SJSA1 (cell line): ENCODE measurements around the gene KLHL40.

DNA sequence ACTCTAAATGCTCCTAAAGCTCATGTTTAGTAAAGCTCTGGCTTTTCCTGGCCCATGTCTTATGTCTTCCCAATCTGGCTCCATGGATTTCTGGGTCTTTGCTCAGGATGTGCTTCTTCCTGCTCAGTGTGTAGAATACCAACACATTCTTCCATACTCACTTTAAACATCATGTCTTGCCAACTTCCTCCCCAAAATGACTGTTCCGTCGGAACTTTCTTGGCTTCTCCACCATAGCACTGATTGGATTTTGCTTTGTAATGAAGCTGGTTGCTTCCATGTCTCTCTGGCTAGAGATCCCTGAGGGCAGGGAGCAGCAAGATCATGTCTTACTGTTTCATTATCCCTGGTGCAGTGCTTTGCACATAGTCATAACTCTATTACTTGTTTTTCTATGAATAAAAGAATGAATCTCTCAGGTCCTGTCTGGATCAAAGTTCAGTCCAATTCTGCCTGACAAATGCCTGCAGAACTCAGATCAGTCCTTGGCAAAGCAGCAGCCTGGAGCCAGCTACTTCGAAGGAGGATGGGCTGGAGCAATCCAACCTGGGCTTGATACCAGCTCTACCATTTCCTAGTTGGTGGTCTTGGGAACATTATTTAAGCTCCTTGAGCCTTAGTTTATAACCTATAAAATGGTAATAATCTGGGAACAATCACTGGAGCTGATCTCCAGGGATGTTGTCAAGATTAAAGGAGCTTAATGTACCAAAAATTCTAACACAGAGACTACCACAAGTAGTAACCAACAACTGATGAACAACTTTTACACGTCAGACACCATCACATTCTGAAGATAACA, 194.2 kb downstream of the CTNNB1 start:
- RAMPAGE, long total RNA: no peak

- RAMPAGE, long total RNA: no peak
Observed at GRCh38 chr3:41563390-41564042, 364.2 kb downstream of the CTNNB1 start.

GRCh38 chr3:41574977-41575312, 375.6 kb downstream of the CTNNB1 start:
- RAMPAGE, long total RNA: no peak

DNA sequence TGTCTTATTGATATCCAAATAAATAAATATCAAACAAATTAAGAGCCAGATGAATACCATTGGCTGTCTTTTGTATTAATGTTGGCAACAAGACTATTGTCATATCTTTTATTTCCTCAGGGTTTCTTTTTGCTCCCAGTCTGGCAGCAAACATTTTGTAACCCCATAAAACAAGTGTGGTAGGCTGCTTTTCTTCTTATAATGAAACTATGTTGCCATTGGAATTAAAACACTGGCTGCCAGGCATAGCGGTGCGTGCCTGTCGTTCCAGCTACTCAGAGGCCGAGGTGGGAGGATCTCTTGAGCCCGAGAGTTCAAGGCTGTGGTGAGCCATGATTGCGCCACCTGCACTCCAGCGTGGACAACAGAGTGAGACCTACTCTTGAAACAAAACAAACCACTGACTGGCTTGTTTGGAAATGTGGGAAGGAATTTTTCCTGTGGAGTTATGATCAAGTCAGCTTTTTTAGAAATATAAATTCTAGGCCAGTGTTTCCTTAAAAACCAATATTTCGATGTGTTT, 58.6 kb upstream of the TRAK1 start:
- RAMPAGE, long total RNA: no peak

GRCh38 chr3:42033062-42033382, 58.1 kb upstream of the TRAK1 start:
- RAMPAGE, long total RNA: no peak

DNA sequence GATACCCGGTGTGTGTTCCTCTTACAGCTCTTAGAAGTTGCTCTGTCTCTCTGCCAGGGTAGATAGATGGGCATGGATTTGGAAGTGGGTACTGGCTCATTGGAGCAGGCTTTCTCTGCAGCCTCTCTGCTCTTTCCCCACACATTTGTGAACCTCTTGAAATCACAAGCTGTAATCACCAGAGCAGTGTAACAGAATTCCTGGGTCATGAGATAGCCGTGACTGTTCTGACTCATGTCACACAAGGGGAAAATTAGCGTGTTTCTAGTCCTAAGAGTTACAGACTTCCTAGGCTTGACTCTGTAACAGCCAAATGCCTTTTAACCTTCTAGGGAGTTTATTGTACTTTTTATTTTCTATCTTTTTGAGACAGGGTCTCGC, 54.8 kb upstream of the TRAK1 start:
- RAMPAGE, long total RNA: no peak

- RAMPAGE, long total RNA: no peak
Observed at GRCh38 chr3:42043560-42043964, 47.6 kb upstream of the TRAK1 start.

DNA sequence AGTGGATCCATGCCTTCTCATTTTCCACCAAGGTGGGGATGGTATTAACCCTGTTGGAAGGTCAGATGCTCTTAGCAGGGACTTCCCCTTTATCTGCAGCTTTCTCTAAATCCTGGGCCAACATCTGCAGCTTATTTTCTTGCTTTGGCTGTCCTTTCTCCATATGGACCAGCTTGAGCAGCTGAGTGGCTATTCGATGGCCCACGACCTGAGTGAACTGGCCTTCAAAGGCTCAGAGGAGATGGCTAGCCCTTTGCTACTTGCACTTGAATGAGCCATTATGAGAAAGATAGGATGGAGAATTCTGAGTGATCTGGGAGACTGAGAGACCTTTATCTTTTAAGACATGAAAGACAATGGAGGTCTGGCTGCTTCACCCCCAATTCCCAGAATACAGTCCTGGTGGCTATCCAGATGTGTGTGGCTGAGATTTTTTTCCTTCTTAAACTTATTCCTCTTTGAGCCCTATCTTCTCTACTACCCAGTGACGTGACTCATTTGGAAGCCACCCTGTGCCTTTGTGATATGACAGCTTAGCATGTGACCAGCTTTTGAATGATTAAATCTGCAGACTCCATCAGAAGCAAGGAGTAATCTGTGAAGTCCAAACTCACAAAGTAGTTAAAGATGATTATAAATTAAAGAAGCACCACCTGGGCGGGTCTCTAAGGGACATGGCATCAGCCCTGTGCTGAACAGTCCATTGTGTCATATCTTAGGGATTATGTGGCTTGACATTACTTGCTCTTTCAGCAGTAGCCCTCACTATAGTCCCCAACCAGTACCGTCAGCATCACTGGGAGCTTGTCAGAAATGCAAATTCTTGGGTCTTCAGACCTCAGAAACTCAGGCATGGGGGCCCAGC, 39.5 kb upstream of the TRAK1 start:
- RAMPAGE, long total RNA: no peak

DNA sequence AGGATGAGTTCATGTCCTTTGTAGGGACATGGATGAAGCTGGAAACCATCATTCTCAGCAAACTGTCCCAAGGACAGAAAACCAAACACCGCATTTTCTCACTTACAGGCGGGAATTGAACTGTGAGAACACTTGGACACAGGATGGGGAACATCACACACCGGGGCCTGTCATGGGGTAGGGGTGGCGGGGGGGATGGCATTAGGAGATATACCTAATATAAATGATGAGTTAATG, 18.5 kb downstream of the TRAK1 start:
- RAMPAGE, long total RNA: no peak

GRCh38 chr3:42388177-42388739, 22.2 kb downstream of the LYZL4 start:
- RAMPAGE, long total RNA: no peak

- RAMPAGE, long total RNA: no peak
Observed at GRCh38 chr3:42505000-42505711, 2.7 kb downstream of the VIPR1 start.

- RAMPAGE, long total RNA: no peak
Observed at GRCh38 chr3:42511232-42511633, 8.8 kb downstream of the VIPR1 start.

DNA sequence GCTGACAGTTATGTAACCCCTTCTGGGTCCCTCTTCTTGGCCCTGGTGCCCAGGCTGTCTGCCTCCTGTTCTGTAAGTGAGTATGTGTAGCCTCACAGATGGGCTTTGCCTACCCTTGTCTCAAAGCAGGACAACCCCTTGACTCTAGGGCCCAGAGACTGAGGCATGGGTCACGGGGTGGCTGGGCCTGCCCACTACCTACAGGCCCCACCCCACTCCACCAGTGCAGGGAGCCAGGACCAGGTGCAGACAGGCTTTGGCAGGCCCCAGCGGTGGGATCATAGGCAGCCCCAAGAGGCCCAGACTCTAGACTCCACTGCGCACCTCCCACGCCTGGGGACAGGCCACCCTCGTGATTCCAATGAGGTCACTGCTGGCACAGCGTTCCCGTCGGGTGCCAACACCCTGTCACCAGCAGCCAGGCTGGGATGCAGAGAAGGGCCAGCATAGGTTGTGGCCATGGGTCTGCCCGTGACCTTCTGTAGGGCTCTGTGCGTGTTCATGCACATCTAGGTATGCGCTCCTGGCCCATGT, 12.8 kb downstream of the VIPR1 start:
- RAMPAGE, long total RNA: no peak

- RAMPAGE, long total RNA: no peak
Observed at GRCh38 chr3:42529926-42530651, 27.6 kb downstream of the VIPR1 start.

GRCh38 chr3:42639163-42639983, 14.1 kb upstream of the ZBTB47 start:
- RAMPAGE, long total RNA: no peak

DNA sequence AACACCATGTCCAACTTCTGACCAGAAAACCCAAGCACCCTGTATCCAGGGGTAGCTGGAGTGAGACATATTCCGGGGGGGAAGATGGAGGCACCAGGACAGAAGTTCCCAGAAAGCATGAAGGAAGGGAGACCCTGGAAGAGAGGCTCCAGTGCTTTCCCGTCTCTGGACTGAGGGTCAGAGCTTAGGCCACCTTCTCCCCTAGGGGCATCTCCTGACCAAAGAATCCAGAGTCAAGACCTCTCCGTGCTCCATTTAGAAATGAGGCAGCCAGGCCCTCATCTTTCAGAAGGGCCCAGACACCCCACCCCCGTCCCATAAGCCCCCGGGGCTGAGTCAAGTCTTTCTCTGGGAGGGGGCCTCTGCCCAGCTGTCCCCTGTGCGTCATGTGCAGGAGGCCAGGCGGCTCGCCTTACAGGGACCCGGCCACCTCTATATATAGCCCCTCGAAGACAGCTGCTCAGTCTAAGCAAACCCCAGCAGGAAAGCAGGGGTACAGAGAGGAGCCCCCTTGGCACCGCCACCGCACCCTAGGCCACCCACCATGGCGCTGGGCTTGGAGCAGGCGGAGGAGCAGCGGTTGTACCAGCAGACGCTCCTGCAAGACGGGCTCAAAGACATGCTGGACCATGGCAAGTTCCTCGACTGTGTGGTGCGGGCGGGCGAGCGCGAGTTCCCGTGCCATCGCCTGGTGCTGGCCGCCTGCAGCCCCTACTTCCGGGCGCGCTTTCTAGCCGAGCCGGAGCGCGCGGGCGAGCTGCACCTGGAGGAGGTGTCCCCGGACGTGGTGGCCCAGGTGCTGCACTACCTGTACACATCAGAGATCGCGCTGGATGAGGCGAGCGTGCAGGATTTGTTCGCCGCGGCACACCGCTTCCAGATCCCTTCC, at the start of gene KLHL40:
KLHL40 (plus strand) TSS at position 463 of the 889 bp plus-strand sequence.
- RAMPAGE, long total RNA: no peak

DNA sequence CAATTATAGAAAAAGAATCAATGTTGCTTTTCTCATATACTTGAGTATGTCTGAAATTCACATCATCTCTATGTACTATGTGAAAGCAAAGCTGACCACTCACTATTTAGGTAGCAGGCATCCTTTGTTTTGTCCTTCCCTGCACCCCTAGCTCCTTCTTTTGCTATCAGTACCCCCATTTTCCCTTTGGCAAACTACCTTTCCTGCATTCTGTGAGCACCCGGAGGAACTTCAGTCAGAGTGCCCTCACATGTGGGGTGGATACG, 26.6 kb upstream of the HHATL start:
- RAMPAGE, long total RNA: no peak

GRCh38 chr3:42778439-42779054, 5.5 kb upstream of the CCDC13 start:
- RAMPAGE, long total RNA: no peak

DNA sequence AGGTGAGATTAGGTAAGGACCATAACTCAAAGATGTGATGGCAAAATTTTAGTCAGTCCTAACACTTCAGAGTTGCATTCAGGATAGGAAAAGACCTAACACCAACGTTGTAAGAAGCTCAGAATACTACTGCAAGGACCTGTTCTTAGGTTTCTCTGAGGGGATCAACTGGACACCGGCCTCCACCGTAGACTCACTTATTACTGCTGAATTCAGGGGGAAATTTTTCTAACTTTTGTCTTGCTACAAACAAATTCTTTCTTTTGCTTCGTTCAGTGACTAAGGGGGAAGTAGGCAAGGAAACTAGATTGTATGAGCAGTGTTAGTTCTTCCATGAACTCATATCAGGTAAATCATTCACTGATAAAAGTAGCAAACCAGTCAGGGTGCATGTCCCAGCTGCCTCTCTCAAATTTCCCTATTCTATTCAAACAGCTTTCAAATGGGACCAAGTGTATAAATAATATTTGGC, 7.2 kb upstream of the CCDC13 start:
- RAMPAGE, long total RNA: no peak

GRCh38 chr3:42850526-42851605, 24.8 kb downstream of the CYP8B1 start:
- RAMPAGE, long total RNA: no peak